Right cardiac atrium (tissue), 1 donor: ENCODE results near the genes RPL41 and CS.

DNA sequence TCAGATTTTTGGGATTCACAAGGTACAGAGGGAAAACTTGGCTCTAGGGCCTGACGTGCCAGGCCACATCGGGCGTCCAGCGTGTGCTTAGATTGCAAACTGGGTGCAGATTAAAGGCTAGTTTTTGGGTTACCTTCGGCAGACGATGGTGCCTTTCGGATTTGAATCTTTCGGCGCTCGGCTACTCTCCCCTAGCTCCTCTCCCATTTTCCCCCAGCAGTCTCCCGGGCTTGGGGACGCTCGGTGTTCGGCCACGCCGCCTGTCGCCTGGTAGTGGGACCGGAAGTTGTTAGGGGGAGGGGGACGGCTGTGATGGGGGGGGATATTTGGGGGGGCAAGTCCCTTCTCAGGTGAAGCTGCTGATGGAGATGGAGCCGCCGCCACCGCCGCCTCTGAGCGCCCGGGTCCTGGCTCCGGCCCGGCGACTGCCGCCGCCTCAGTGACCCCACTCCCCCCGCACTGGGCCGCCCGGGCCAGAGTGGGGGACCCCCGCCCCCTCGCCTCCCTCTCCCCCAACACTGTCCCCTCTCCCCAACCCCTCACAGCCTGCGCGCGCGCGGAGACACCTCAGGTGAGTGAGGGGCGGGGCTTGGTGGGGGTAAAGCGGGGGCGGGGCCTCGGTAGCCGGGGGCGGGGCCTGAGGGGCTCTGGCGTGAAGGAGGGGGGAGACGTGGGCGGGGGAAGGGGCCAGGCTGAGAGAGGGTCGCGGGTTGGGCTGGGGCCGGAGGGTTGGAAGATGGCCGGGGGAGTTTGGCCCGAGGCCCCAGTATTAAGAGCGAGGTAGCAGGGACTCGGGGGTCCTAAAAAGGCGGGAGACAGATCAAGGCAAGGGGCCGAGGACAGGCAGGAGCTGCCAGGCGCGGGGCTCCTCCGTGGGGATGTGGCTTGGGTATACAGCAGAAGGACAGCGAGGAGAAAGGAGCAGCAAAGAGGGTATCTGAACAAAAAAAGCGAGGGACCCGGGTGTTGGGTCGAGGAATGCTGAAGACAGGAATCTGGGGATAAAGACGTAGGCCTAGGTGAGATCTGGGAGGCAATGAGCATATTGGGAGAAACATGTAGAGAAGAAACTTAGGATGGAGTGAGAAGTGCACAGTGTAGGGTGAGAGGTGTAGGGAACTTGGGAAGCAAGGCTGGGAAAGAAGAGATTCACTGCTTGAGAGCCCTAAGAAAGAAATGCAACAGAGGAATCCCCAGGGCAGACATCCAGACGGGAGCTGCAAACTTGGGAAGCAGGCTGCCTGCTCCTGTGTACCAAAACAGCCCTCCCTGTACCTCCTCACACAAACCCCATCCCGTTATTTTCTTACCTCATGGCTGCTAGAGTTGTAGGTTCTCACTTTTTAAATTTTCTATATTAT lies 10.6 kb downstream of the SUOX start:
- PRO-cap: bidirectional peak, plus-strand start at position 326 of the sequence, minus-strand start at position 163 of the sequence; bidirectional peak, plus-strand start at position 667 of the sequence, minus-strand start at position 577 of the sequence

DNA sequence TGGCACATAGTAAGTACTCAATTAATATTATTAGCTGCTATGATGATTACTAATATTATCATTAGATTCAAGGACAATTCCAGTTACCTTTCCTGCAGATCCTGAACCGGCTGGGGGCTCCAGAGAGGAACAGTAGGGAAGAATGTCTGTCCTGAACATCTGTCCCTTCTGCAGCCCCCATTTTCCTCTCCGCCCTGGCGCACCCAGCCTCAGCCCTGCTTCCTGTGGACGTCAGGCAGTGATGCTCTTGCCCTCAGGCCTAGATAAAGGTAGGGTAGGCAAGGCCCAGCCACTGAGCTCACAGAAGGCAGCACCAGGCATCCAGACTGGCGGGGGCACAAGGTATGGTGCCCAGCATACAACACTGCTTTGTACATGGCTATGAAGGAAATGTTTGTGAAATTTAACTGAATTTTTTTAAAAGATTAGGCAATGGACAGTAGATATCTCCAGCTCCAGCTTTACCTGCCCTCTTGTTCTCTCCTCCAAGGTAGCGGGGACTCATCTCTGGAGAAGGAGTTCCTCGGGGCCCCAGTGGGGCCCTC lies 3.8 kb downstream of the IKZF4 start:
- PRO-cap: no peak

- PRO-cap: no peak
Measured at GRCh38 chr12:56031880-56032633, 9.7 kb upstream of the RPS26 start.

DNA sequence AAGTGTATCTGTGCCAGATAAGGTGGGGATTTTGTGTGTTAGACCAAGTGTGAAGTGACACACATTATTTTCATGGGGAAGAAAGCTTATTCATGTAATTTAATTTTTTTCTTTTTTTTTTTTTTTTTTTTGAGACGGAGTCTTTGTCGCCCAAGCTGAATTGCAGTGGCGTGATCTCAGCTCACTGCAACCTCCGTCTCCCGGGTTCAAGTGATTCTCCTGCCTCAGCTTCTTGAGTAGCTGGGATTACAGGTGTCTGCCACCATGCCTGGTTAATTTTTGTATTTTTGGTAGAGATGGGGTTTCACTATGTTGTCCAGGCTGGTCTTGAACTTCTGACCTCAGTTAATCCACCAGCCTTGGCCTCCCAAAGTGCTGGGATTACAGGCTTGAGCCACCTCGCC lies 2.5 kb downstream of the RPS26 start:
- PRO-cap: no peak

DNA sequence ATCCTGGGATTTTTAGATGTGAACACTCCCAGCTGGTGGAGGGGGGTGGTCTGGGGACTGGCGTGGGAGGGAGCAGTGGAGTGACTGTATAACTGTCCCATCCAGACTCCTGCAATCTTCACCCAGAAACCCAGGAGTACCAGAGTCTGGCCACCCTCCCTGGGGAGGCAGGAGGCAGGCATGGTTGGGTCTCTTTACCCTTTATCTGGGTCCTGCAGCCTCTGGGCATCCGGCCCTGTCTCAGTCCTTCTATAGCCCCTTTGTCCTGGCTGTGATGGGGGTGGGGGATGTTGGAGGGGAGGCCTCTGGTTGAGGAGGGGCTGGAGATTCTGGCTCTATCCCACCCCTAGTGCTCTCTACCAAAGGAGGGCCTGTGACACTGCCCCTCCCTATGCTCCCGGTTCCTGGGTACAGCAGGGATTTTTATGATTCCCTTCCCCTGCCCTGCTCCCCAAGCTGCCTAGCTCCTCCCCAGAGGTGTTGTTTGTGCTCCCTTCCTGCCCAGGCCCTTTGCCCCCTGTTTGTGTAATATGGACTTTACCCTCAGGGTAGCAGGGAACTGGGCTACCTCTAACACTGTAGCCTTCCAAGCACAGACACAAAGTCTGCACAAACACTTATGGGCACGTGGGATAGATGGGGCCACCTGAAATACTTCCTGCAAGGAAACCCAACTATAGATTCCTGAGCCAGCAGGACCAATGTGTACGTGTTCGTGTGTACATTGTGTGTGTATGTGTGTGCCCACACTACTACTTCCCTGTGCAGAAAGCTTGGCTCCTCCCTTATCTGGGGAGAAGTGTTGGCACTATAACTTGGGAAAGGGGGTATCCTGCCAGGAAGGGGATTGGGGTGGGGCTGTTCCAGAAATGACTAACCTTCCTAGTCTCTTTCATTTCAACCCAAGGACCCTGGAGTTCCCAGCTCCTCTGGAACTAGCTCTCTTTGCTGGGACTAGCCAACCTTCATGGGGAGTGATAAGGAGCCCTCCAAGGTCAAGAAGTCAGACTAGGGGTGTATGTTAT lies 1.8 kb downstream of the ERBB3 start:
- PRO-cap: no peak

GRCh38 chr12:56116413-56117520 lies at the start of gene RPL41:
Gene RPL41, plus strand, starts transcription at chr12:56116633.
- PRO-cap: bidirectional peak, plus-strand start at chr12:56116633, minus-strand start at chr12:56116311

DNA sequence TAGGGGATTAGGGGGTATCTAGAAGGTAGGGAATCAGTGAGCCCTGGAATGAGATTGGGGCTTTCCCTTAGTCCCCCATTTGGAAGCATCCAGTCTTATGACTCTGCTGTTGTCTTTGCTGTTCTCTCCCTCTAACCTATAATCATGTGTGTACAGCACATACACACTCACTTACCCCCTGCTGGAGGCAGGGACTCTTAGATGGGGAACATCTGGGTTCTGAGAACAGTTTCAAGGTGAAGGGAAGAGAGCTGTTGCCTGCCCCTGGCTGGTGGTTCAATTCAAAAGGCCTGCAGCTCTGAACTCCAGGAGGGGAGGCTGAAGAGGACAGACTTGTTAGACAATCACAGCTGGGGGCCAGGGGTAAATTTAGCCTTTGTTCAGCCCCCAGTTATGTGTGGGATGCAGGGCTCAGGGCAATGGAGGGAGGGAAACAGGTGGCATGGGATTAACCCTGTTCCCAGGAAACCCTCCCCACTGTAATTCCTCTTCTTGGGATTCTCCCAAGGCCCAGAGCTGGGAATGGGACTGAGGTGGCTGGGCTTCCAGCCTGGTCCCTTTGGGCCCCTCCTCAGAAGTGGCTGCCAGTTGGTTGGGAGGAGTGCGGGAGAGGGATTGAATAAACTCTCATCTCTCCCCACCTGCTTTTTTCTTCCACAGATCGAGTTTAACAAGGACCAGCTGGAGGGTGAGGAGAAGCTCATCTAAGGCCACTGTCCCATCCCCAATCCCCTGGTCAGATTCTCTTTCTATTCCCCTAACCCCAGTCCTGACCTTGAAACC lies 2.0 kb downstream of the MYL6B start:
- PRO-cap: no peak

- PRO-cap: no peak
Measured at GRCh38 chr12:56159839-56161011, 2.1 kb downstream of the MYL6 start.

- PRO-cap: no peak
Measured at GRCh38 chr12:56181568-56181965, 7.7 kb downstream of the SMARCC2 start.

DNA sequence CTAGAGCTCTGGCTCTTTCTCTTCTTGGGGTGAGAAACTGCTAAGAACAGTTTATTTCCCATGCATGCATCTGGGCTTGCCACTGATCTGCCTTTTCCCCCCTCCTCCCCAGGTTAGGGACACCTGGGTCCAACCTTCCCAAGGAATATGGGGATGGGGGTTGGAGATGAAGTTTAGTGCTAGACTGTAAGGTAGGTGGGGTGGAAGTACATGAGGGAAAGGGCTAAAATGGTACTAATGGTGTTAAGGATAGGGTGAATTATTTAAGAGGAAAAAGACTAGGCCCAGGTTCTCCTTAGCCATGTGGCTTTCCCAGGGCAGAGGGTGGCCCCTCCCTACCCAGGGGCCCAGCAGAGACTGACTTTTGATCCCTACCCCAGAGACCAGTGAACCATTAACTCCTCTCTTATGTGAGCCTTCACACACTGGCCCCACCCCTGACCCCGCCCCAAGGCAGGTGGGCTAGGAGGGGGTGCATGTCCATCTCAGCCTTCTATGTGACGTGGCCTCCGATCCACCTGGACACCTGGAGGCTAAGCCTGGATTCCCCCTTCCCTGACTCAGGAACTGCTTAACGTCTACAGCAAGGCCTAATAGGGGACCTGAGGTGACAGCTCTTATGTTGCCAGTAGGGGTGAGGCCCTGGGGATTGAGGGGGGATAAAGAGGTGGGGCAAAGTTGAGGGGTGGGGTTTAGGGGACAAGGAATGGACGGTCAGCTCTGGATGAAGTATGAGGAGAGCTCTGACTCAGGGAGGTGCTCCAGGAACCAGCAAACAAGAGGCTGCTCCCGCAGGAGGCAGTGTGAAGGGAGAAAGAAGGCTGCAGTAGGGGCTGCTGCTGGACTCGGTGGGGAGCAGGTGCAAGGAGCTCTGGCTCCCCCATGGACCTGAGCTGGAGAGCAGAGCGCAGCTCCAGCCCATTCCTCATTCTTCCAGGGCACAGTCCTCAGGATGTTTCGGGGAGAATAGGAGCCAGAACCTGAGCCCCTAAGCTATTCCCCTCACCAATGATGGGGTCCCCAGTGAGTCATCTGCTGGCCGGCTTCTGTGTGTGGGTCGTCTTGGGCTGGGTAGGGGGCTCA lies 757 bp downstream of the SLC39A5 start:
- PRO-cap: no peak

DNA sequence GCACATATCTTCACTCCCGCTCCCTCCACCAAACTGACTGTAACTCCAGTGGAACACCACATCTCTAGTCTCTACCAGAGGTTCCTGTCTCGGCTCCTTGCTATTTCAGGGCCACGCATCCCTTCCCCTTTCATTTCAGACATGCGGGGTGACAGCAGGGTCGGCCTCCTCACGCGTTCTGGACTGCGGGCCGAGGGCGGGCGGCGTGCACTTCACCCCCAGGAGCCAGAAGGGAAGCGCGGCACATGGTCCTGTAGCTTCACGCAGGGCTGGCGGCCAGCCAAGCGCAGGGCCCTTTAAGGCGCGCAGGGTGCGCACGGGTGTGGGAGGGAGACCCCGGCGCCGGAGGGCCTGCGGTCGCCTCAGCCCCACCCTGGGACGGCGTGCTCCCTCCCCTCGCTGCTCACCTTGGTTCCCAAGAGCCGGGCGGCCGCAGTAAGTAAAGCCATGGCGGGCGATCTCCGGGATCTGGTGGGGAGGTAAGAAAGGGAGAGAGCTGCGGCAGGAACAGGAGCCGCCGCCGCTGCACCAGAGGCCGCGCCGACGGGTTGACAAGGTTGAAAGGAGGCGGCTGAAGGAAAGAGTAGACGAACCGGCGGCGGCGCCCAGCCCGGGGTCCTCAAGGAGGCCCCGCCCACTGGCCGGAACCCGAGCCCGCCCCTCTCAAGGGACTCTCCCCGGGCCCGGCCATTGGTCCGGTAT lies at the start of gene CS:
Gene CS (minus strand): TSS at position 578 of the 702 bp plus-strand sequence.
- PRO-cap: unidirectional peak, plus-strand start at position 133 of the sequence; bidirectional peak, plus-strand start at position 299 of the sequence, minus-strand start at position 229 of the sequence; bidirectional peak, plus-strand start outside the sequence, minus-strand start at position 553 of the sequence

GRCh38 chr12:56631786-56632028 lies 1.6 kb upstream of the BAZ2A start:
- PRO-cap: no peak

GRCh38 chr12:56632819-56633194 lies 2.7 kb upstream of the BAZ2A start:
- PRO-cap: no peak

DNA sequence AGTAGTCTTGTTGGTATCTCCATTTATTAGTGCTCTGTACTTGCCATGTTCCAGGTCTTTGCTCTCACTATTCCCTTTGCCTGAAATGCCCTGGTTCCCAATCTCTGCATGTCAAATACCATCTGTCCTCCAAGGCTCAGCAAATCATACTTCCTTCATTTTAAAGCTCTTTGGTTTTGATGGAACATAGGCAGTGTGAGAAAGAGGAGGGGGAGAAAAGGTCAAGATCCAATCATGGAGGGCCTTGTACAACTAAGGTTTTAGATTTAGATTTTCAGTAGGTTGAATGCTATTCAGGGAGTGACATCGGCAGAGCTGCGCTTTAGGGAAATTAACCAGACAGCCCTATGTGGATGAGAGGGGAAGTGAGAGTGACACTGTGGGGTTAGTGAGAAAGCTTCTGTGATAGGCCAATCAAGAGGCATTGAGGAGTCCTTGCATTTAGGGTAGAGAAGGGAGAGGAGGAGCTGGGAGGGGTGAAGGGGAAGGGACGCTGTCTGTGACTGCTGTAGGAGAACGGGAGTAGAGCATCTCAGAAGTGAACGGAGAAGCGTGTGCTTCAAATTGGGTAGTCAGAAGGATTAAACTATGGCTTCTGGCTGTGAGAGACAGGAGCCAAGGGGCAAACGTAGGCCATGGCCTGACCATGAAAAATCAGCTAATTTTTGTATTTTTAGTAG lies 3.4 kb downstream of the HSD17B6 start:
- PRO-cap: no peak

DNA sequence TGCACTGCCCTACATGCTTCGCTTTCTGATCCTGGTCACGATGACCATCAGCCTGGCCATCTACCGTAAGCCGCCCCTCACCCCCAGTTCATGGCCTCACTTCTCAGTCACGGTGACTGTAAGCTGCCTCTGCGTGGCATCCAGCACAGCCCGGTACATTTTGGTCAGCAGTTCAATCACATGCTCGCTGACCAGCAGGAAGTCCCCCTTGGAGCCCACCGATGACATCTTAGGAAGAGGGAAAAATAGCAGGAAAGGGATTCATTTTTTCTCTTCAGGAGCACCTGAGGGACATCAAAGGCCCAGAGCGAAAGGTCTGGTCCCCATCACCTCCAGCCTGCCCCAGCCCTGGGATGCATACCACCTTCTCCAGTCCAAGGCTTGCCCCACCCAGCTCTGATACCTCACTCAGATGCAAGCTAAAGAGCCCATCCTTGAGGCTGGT lies 12.7 kb upstream of the TAC3 start:
- PRO-cap: no peak

- PRO-cap: no peak
Measured at GRCh38 chr12:57047431-57047996, 2.4 kb downstream of the MYO1A start.

DNA sequence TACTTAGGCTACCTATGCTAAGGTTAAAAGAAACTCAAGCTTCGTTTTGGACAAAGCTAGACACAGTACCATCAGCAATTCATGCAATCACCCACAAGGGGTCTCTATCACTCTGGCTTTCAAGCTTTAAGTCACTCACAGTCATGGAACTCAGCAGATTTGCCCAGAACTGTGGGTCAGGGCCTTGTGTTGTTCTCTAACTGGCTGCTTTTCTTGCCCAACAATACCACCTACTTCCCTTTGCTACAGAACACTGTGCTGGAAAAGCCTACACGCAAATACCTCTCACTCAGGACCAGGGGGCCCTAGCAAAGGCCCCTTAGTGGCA lies 9.1 kb downstream of the NEMP1 start:
- PRO-cap: no peak

GRCh38 chr12:57079475-57079684 lies 789 bp upstream of the NEMP1 start:
- PRO-cap: no peak

GRCh38 chr12:57095963-57096769 lies 7.3 kb downstream of the NAB2 start:
- PRO-cap: no peak

GRCh38 chr12:57101827-57102194 lies 9.4 kb downstream of the STAT6 start:
- PRO-cap: no peak